UCH-1 (cell line): ENCODE measurements around the gene NR2F1.

DNA sequence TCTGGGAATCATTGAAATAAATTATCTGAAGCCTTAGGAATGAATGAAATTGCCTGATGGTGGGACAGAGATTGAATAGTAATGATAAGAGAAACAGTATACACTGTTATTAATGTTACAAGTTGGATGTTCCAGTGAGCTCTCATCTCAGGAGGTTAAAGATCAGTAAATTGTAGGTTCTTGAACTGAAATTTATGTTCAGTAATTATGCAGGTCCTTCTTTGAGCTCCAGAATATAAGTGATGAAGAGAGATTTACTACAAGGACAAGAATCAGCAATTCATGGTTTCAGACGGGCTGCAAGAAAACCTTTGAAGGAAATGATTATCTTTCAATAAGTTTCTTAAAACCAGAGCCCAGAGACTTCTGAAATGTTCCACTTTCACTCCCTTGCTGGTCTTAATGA lies 505.7 kb upstream of the MEF2C start:
- RRBS: no CpG with 5 or more reads among the region's 1 CpG

GRCh38 chr5:90516677-90518116 lies 12.2 kb downstream of the LYSMD3 start:
- RRBS: no CpG with 5 or more reads among the region's 4 CpGs

DNA sequence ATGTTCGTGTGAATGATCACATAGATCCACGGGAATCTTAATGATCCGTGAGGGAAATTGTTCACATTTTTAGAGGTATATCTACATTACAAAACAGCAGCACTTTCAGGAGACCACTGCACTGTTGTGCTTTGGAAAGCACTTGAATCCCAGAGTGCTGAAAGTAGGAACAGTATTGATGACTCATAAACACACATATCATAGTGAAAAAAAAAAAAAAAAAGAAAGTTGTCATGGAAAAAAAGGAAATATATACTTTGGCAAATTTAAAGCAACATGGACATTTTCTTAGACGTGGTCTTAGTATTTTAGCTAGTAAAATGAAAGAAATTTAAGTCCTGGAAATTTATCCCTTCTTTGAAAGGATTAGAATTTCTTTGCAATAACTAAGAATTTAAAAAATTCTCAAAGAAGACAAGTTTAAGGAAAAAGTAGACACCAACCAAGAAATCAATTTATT lies 55.4 kb downstream of the ADGRV1 start:
- RRBS: no CpG with 5 or more reads among the region's 4 CpGs

- RRBS: no CpG with 5 or more reads among the region's 1 CpG
These were observed 262.8 kb downstream of the ARRDC3 start for GRCh38 chr5:91120343-91120621.

- RRBS: no CpG with 5 or more reads among the region's 2 CpGs
These were observed 237.9 kb downstream of the ARRDC3 start for GRCh38 chr5:91145160-91145768.

DNA sequence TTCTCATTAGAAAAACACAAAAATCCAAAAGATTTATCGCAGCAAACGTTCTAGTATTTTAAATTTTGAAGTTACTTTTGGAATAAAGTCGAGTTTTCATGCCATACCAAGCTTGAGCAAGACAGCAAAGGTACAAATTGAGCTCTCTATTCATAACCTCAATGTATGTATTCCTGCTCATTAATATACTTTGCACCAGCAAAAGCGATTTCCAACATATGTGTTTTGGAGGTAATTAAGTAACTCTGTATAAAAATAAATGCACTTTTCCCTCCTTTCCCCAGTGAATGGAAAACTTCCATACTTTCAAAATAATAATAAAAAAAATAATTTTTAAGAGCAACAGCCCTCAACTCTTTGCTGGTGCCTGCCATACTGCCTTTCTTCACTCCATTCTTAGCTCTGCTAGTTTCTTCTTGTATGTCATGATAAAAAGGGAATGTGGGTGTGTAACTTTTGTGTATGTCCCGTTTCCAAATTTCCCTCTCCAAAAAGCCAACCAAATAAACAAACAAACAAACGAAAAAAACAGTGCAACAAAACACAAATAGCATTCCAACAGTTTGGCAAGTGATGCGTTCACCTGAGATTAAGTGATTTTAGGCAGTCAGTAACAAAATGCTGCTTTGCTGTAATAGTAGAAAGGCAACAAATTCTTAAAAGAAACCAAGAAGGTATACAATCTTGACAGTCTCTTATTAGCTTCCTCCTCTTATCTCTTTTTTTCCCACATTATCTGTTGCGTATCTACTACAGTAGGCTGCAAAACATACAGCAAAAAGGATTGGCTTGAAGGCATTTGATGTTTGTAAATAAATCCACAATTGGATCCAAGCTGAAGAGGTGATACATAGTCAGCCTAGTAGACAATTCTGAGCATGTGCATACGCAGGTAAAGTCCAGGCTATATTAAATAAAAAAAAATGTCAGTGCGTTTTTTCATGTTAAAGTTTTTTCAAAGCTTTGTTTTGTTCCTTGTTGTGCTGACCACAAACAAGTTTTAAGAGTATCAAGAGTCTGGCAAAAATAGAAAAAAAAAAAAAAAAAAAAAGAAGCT lies 12.8 kb downstream of the ARRDC3 start:
- RRBS: no CpG with 5 or more reads among the region's 10 CpGs

- RRBS: 86% methylated on average over 8 of the region's 25 CpGs
These were observed 4.1 kb upstream of the NR2F1 start for GRCh38 chr5:93578920-93579400.

DNA sequence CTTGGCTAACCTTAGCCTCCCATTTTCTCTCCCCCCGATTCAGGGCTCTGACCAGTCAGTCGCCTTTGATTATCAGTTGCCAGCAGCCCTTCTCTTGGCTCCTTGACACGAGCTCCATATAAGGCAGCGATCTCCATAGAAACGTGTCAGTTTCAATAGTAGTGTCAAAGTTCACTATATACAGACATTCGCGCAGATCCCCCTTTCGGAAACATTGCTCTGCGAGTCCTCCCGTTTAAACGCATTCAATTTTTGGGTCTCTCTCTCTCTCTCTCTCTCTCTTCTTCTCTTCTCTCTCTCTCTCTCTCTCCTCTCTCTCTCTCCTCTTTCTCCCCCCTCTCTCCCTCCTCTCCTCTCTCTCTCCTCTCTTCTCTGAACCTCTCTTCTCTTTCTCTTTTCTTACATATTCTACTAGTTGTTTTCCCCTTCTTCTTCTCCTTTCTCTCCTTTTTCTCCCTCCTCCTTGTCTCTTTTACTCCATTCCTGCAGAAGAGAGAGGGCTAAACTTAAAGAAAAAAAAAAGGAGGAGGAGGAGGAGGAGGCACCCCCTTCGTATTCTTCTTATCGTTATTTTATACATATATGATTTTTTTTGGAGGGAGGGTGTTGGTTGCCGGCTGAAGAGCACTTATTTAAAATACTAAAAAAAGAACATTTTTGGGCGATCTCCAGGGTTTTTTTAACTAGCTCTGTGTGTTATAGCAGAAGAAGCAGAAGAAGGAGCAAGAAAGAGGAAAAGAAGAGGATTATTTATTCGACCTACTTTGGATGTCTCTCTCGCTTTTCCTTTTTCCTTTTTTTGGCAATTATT lies at the start of gene NR2F1:
Gene NR2F1 (plus strand): TSS at position 208 of the 811 bp plus-strand sequence.
- RRBS: no CpG with 5 or more reads among the region's 17 CpGs

DNA sequence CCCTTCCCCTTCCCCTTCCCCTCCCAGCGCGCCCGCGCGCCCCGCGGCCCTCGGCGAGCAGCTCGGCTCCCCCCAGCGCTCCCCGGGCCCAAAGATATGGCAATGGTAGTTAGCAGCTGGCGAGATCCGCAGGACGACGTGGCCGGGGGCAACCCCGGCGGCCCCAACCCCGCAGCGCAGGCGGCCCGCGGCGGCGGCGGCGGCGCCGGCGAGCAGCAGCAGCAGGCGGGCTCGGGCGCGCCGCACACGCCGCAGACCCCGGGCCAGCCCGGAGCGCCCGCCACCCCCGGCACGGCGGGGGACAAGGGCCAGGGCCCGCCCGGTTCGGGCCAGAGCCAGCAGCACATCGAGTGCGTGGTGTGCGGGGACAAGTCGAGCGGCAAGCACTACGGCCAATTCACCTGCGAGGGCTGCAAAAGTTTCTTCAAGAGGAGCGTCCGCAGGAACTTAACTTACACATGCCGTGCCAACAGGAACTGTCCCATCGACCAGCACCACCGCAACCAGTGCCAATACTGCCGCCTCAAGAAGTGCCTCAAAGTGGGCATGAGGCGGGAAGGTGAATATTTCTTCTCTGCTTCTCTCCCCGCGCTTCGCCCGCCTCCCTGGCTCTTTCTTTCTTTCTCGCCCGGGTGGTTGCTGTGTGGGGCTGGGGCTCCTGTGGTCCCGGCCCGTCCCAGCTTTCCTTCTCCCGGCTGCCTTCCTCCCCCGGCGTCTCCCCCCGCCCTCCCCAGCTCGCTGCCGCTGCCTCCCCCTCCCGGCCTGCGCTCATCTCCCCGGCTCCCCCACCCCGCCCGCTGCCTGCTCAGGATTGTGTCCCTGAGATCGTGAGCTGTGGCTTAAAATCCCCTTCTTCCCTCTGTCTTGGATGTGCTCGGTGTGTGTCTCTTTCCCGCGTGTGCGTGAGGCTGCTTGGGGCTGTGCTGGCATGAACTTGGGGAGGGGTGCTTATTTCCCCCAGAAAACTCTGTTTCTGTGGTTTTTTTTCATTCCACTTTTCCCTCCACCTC lies 2.2 kb downstream of the NR2F1 start:
- RRBS: 5% methylated on average over 35 of the region's 86 CpGs

GRCh38 chr5:93593243-93594182 lies 10.5 kb downstream of the NR2F1 start:
- RRBS: no CpG with 5 or more reads among the region's 31 CpGs

DNA sequence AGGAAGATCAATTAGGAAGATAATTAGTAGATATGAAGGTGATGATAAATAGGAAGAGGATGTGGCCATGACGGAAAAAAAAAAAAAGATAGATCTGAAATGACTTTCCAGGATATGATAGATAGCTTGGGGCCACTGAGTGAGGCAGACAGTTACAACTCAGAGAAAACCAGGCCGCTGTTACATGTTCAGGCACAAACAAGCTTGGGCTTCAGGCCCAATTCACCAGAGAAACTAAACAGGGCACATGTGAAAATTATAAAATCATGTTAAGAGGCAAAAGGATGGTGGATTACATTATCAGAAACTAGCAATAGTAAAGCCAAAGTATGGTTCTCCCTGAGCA lies 43.1 kb downstream of the KIAA0825 start:
- RRBS: no CpG with 5 or more reads among the region's 2 CpGs

- RRBS: no CpG with 5 or more reads among the region's 2 CpGs
These were observed 88.8 kb downstream of the SLF1 start for GRCh38 chr5:94707135-94707736.

DNA sequence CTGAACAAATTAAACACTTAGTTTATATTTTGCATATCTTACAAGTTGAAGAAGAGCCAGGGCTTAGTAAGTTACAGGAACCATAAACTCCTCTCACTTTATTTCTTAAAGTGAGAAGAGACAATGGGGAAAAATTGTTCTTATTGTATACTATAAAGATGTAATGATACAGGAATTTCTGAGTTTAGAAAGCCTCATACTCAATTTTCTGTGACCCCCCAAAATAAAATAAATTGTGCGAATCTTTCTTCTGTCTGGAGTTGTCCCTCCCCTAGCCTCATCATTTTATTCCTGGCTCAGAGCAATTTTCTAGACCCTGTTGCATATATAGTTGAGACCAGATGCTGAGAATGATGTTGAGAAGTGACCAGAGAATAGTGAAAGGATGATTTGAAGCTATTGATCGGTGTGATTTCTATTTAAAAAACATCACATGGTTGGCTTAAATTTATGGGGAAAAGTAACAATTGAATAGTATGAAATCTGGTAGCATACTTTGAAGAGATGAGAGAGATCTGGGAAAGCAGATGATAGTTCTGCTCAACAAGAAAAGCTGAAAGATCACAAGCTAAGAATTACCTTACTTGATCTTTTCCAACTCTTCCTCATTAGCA lies 313.0 kb downstream of the SLF1 start:
- RRBS: no CpG with 5 or more reads among the region's 2 CpGs

GRCh38 chr5:95081997-95082640 lies 202.8 kb downstream of the MCTP1 start:
- RRBS: no CpG with 5 or more reads among the region's 3 CpGs

DNA sequence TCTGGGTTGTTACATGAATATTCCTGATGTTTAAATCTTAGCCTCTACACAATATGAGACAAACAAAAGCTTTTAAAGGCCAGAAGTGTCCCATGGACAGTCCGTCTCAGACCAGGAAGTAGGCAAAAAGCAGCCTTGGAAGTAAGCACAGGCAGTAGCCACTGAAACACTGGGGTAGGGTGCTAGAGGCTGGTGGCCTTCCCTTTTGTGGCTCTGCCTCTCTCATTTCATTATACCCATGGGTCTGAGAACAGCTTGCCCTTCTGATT lies 197.4 kb downstream of the MCTP1 start:
- RRBS: no CpG with 5 or more reads among the region's 1 CpG

- RRBS: 2% methylated on average over 22 of the region's 85 CpGs
These were observed 673 bp downstream of the MCTP1 start for GRCh38 chr5:95284010-95284831.

- RRBS: no CpG with 5 or more reads among the region's 5 CpGs
These were observed 76.6 kb downstream of the SKIC3 start for GRCh38 chr5:95478045-95478678.

GRCh38 chr5:95647697-95648477 lies 1.3 kb downstream of the RFESD start:
- RRBS: no CpG with 5 or more reads among the region's 13 CpGs